HGPS cell (cell line): ENCODE data around the genes PPIG, SSB and TLK1.

GRCh38 chr2:168802903-168803764 is 697 bp downstream of the NOSTRIN start:
- RRBS = no CpG with 5 or more reads among the region's 5 CpGs

DNA sequence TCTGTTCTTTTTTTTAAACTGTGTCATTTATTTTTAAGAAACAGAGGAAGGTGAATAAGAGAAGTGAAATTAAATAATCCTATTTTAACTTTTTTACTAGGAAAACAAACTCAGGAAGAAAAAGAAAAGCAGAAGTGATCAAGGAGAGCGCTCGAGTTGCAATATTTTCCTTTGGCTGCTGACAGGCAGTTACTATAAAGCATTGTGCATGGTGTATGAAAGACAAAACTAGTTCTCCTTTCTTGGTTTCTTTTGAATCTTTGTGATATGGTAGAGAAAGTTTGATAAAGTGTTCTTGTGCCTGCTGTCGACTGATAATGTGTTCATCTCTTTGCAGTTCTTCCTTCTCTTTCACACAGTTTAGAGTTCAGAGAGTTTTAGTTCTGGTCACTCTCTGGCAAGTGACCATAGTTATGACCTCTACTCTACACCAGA is 3.1 kb downstream of the DHRS9 start:
- RRBS = no CpG with 5 or more reads among the region's 3 CpGs

DNA sequence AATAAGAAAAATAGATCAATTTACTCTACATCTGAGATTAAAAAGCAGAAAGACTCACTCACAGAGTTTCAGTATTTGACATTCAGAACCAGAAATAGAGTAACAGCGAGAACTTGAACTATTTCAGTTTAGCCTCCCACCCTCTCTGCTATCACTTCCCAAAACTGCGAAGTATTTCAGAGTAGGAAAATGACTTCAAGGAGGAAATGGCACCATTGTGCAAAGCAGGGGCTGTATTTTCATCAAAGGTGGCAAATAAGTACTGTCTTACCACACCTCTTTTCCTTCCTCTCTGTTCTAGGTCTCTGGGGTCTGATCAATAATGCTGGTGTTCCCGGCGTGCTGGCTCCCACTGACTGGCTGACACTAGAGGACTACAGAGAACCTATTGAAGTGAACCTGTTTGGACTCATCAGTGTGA is 13.7 kb downstream of the DHRS9 start:
- RRBS = no CpG with 5 or more reads among the region's 4 CpGs

GRCh38 chr2:169584185-169584888 is at the start of gene PPIG:
Gene PPIG (plus strand): TSS chr2:169584351.
- RRBS = 3% methylated on average over 11 of the region's 46 CpGs

DNA sequence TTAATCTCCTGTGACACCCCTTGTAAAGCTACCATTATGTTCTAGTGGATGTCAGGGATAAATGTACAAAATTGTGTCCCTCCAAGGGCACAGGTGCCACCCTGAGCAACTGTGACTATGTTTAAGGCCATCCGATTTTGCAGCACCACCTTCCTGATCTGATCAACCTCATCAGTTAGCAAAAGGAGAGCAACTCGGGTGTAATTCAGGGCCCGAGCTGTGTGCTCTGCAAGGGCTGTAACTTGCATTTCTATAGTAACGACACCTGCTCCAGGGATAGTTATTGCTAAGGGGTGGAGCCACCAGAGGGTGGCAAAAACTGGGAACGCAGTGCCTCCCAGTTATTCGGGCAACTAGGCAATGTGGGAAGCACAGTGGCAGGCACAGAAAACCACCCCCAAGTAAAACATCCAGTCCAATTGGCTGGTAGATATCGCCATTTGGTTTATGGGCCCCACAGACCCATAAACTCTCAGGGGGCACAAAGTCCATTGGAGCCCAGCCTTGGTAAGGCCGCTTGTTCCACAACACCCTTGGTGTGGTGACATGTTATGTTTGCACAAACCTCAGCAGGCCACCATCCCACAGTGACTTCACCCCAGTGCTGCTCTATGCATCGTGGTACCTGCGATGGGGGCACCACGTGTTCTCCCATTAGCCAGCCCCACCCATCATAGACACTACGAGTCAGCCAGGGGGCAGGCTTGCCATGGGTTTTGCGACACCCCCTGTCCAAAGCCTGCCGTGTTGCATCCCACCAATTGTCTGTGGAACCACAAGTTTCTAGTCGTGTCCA is 18.4 kb downstream of the PHOSPHO2 start:
- RRBS = no CpG with 5 or more reads among the region's 15 CpGs

DNA sequence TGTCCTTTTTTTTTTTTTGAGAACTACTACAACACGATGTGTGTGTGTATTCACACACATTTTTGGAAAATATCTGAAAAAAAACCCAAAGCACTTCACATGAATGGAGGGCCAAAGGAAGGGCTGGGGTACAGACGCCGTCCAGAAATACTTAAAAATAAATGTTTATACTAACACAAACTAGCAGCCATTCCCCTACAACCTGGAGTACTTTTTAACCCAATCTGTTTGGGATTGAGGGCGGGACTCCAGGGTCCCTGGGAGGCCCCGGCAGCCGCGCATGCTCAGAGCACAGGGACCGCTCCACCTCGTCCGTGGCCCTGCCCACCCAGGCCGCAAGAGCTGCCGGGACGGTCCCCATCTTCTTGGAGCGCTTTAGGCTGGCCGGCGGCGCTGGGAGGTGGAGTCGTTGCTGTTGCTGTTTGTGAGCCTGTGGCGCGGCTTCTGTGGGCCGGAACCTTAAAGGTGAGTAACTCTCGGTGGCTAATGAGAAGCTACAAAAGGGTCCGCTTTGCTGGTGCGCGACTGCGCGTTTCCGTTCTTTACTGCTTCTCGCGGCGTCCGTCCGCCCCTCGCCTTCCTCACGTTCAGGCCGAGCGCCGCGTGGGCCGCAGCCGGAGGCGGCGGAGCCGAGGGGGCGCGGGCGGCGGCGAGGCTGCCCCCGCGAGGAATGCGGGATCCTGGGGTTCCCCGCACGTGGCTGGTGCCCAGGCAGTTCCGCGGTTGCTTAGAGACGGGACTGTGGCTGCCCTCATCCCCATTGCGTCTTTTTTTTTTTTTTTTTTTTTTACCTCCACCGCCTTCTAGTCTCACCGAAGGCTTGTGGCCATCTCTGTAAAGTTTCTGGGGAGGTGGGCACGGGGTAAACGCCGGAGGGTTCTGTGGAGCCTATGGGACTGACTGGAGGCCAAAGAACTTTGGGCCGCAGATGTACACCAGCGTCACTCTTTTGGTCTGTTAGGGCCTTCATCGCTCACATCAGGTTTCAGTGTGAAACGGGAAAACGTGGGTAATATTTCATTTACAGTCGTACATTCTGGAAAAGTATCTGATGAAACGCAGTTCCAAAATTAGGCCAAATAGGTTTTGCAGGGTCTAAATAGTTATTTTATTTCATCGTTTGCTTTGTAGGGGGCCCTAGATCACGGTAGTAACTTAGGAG is at the start of gene SSB:
Gene SSB (plus strand): TSS at position 360 of the 1,162 bp plus-strand sequence.
- RRBS = 1% methylated on average over 14 of the region's 72 CpGs

GRCh38 chr2:169891054-169891488 is 63.8 kb downstream of the UBR3 start:
- RRBS = no CpG with 5 or more reads among the region's 1 CpG

GRCh38 chr2:170008757-170009450 is 169.0 kb upstream of the MYO3B start:
- RRBS = no CpG with 5 or more reads among the region's 4 CpGs

GRCh38 chr2:170362680-170363616 is 185.0 kb downstream of the MYO3B start:
- RRBS = no CpG with 5 or more reads among the region's 6 CpGs

- RRBS = 14% methylated on average over 4 of the region's 50 CpGs
Measured at GRCh38 chr2:170711542-170712556, 3.3 kb upstream of the SP5 start.

DNA sequence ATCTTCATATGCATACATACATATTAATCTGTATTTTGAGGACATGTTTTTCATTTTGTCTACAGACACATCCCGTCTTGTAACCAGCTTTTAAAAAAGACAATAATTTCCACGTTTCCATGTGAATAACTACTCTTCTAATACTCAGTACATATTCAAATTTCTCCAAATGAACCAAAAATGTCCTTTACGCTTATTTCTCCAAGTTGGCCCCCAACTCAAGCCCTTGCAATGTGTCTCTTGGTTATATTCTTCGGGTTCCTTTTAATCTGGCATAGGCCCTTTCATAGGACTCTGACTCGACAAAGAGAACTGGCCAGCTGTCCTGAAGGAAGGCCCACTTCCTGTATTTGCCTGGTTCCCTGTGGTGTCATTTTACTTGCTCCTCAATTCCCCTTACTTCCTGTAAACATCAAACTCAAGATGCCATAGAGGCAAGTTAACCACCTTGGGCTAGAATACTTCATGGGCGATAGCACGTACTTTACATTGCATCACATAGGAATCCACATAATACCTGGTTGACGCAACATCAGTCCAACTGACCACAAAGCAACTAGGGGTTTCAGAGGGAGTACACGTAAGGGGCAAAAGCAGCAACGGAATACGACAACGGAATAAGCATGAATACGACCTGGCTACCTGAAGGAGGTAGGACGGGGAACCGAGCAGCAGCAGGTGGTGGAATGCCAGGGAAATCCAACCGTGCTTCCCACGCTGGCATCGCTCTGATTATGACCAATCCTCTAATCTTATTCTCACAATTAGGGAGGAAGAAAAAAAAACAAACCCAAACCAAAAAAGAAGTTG is 938 bp upstream of the GORASP2 start:
- RRBS = no CpG with 5 or more reads among the region's 18 CpGs

- RRBS = no CpG with 5 or more reads among the region's 12 CpGs
Measured at GRCh38 chr2:170930207-170930831, 1.3 kb downstream of the GORASP2 start.

DNA sequence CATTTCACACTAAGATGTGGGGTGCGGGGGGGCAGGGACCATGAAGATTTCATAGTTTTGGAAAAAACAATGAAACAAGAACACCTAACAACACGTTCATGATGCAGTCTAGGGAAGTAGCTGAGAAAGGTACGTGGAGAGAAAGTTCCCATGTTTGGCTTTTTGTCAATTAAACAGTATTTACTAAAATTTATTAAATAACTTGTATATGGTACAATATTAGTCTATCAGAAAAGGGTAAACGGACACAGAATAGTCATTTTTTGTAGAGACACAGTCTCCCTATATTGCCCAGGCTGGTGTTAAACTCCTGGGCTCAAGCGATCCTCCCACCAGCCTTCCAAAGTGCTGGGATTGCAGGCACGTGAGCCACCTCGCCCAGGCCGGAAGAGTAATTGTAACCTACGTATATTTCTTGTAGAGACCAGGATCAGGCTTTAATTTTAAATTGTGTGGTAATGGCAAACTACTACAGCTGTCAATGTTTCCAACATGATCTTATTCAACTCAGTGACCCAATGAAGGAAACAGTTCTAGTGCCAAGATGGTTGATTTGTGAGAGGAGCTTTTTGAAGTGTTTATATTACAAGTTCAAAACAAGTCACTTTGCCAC is 55.6 kb downstream of the GORASP2 start:
- RRBS = no CpG with 5 or more reads among the region's 9 CpGs

DNA sequence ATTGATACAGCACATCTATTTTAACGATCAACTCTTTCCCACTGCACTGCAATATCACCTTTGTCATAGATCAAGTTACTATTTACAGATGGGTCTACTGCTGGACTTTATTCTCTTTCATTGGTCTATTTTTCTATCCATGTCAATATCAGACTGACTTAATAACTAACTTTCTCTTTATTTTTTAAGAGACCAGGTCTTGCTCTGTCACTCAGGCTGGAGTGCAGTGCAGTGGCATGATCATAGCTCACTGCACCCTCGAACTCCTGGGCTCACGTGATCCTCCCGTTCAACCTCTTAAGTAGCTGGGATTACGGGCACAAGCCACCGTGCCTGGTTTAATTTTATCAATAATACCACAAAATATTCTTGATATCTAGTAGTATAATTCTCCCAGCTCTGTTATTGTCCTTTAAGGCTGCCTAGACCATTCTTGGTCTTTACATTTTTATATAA is 71.2 kb downstream of the TLK1 start:
- RRBS = no CpG with 5 or more reads among the region's 6 CpGs

DNA sequence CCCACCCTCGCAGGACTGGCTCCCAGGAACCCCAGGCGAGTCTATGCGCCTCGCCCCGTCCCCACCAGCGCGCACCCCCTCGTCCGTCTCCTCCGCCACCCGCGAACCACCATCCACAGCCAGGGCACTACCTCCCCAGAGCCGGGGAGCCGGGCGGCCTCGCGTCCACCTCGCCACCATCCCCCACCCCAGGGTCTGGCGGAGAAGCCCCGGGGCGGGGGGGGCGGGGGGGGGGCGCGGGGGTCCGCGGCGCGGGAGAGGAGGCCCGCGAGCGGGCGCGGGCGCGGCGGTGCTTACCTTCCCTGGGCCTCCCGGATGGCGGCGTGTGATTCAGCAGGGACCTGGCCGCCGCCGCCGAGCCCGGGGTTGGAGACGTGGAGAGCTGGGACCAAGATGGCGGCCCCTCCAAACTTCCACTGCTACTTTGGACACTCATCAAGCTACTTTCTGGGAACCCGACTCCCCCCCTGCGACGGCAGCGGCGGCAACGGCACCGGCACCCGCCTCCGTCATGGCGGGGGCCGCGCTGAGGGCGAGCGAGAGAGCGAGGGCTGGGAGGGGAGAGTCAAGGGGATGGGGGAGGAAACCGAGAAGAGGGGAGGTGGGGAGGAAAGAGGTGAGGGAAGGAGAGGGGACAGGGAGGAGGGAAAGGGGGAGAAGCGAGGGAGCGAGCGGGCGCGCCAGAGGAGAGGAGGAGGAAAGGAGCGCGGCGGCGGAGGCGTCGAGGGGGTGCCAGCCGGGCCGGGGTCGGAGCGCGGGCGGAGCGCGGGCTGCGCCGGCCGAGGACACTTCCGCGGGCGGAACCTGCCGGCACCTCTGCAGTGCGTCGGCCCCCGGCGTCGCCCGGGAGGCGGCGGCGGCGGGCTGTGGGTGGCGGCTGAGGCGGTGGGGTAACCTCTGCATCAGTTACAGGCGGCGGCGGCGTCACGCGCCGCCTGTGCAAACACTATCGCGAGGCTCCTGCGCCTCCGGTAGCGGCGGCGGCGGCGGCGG is at the start of gene TLK1:
Gene TLK1 (minus strand): TSS at position 901 of the 993 bp plus-strand sequence.
- RRBS = 1% methylated on average over 19 of the region's 117 CpGs

DNA sequence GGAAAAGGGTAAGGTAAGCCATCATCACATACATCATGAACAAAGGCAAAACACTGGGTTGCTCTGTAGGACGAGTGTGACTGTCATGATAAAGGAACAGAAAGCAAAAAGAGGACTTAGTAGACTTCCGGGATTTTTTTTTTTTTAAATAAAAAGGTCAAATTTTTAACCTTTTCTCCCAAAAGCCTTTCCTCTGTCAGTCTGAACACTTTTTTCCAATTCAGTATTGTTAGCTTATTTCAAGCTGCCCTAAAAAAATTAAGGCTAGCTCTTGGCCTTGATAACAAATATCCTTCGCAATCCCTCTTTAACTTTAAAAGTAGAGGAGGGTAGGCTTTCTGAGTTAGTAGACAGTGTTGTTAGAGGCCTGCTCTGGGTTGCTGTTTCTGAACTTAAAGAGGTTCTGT is 103.2 kb downstream of the METTL8 start:
- RRBS = no CpG with 5 or more reads among the region's 3 CpGs

DNA sequence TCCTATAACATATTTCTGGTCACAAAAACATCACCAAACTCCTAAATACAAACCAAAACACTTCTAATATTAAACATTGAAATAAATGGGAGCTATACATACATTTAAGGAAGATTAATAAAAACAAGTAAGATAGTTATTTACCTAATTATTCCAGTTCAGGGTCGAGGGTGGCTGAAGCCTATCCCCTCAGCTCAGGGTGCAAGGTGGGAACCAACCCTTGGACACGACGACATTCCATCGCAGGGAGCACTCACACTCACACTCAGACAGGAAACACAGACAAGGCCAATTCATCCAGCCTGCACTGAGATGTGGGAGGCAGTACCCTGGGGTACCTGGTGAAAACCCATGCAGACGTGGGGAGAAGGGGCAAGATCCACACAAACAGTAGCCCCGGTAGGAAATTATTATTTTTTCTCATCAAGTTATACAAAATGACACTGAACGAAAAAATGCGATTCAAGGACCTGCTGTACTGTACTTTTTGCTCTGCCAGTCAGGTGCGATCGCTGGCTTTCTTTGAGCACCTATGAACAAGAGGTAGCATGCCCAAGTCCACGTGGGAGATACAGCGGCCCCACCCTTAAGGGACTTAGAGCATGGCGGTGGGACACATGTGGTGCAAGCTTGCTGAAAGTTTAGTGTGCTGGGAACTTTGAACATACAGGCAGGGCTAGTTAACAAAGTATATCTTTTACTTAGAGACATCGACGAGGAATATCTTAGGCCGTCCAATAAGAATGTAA is 734 bp downstream of the METTL8 start:
- RRBS = no CpG with 5 or more reads among the region's 16 CpGs

DNA sequence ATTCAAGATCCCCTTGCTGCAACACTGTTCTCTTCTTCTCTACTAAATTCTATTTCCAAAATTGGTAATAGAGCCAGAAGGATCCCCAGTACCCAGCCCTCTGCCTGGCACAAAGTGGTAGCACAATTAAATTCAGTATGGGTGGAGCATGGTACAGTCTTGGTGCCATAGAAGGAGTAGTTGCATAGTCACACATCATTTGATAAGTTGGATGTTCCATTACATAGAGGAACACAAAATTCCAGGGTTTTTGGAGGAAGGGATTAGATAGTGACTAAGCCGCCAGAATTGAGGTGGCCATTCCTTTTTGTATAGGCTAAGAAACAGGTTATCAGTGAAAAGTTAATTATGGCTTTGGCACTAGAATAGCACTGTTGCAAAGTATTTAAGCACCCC is 34.4 kb downstream of the CYBRD1 start:
- RRBS = no CpG with 5 or more reads among the region's 1 CpG